Epithelial cell of proximal tubule (primary cell): ENCODE measurements around a stretch of chr7.

- RAMPAGE, long total RNA, result no peak
- RRBS, result no CpG with 5 or more reads among the region's 22 CpGs
Observed at GRCh38 chr7:66844937-66845221, 76.1 kb upstream of the TMEM248 start.

- RAMPAGE, long total RNA, result no peak
- RRBS, result no CpG with 5 or more reads among the region's 10 CpGs
Observed at GRCh38 chr7:66952130-66952809, 31.2 kb downstream of the TMEM248 start.

- RAMPAGE, long total RNA, result no peak
- RRBS, result no CpG with 5 or more reads among the region's 8 CpGs
Observed at GRCh38 chr7:67764221-67764919, 487.6 kb downstream of the SPDYE21 start.

- RAMPAGE, long total RNA, result no peak
- RRBS, result no CpG with 5 or more reads among the region's 5 CpGs
Observed at GRCh38 chr7:69184232-69184677, 414.0 kb upstream of the AUTS2 start.

- RAMPAGE, long total RNA, result no peak
- RRBS, result no CpG with 5 or more reads among the region's 11 CpGs
Observed at GRCh38 chr7:69412475-69413183, 185.6 kb upstream of the AUTS2 start.

DNA sequence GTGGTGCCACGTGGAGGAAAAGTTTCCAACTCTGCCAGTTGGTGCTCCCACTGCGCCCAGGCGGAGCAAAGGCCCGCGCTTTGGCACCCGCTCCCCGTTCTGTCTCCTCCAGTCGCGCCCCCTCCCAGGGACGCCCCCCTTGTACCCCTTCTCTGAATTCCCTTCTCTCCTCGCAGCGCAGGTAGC lies 756 bp upstream of the AUTS2 start:
- RAMPAGE, long total RNA, result no peak
- RRBS, result no CpG with 5 or more reads among the region's 12 CpGs

GRCh38 chr7:69617931-69618567 lies 19.8 kb downstream of the AUTS2 start:
- RAMPAGE, long total RNA, result no peak
- RRBS, result no CpG with 5 or more reads among the region's 4 CpGs

GRCh38 chr7:69749389-69749743 lies 151.1 kb downstream of the AUTS2 start:
- RAMPAGE, long total RNA, result no peak
- RRBS, result no CpG with 5 or more reads among the region's 5 CpGs

- RAMPAGE, long total RNA, result no peak
- RRBS, result no CpG with 5 or more reads among the region's 2 CpGs
Observed at GRCh38 chr7:70154971-70155506, 556.8 kb downstream of the AUTS2 start.

GRCh38 chr7:70598931-70599888 lies 532.7 kb upstream of the GALNT17 start:
- RAMPAGE, long total RNA, result no peak
- RRBS, result no CpG with 5 or more reads among the region's 6 CpGs

GRCh38 chr7:70660144-70660382 lies 471.9 kb upstream of the GALNT17 start:
- RAMPAGE, long total RNA, result no peak
- RRBS, result no CpG with 5 or more reads among the region's 2 CpGs

- RAMPAGE, long total RNA, result no peak
- RRBS, result 1% methylated on average over 53 of the region's 87 CpGs
Observed at GRCh38 chr7:70693219-70694271, 438.4 kb upstream of the GALNT17 start.

- RAMPAGE, long total RNA, result no peak
- RRBS, result no CpG with 5 or more reads among the region's 8 CpGs
Observed at GRCh38 chr7:70786492-70786845, 345.5 kb upstream of the GALNT17 start.

GRCh38 chr7:71308051-71308569 lies 176.2 kb downstream of the GALNT17 start:
- RAMPAGE, long total RNA, result no peak
- RRBS, result no CpG with 5 or more reads among the region's 7 CpGs

DNA sequence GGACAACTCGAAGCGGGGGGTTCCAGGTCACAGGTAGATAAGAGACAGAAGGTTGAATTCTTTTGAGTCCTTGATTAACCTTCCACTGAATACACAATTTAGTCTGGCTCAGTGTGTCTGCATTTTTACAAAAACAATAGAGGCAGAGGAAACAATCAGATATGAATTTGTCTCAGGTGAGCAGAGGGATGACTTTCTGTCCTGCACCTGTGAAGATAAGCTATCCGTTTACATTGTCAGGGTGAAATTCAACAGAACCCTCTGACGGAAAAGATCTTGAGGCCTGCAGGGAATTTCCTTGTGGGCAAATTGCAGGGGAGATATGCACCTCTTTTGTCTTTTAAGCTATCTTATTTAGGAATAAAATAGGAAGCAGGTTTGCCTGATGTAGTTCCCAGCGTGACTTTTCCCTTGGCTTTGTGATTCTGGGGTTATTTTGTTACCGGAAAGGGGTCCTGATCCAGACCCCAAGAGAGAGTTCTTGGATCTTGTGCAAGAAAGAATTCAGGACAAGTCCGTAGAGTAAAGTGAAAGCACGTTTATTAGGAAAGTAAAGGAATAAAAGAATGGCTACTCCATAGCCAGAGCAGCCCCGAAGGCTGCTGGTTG lies 325.1 kb downstream of the GALNT17 start:
- RAMPAGE, long total RNA, result no peak
- RRBS, result no CpG with 5 or more reads among the region's 9 CpGs

GRCh38 chr7:71497413-71497955 lies 365.5 kb downstream of the GALNT17 start:
- RAMPAGE, long total RNA, result no peak
- RRBS, result no CpG with 5 or more reads among the region's 5 CpGs

GRCh38 chr7:71579228-71580241 lies 447.6 kb downstream of the GALNT17 start:
- RAMPAGE, long total RNA, result no peak
- RRBS, result no CpG with 5 or more reads among the region's 4 CpGs

- RAMPAGE, long total RNA, result no peak
- RRBS, result no CpG with 5 or more reads among the region's 40 CpGs
Observed at GRCh38 chr7:72878923-72879547, 45.9 kb upstream of the POM121 start.

DNA sequence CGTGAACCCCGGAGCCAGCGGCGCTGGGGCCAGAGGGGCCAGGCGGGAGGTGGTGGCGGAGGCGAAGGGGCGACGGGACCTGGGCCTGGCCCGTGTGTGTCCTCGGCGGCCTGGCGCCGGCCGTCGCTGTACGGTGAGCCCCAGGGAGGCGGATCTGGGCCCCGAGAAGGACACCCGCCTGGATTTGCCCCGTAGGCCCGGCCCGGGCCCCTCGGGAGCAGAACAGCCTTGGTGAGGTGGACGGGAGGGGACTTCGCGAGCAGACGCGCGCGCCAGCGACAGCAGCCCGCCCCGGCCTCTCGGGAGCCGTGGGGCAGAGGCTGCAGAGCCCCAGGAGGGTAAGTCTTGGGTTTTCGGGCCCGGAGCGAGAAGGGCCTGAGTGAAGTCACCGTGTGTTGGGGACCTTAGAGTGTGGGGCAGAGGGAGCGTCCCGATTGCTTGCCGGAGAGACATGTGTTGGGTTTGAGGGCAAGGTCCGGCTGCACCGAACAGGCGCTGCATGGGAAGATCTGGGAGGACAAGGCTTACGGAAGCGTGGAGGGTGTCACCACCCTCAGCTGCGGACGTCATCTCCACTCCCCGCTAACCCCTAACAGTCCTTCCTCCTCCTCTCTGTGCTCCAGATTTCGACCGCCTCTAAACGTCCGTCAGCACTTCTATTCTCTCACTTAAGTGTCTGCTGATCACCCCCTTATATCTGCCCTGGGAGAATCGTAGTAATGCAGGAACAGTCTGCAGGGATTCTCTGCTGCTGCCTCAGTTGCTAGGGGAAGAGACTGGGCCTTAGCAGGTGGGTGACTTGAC lies 45.1 kb upstream of the POM121 start:
- RAMPAGE, long total RNA, result no peak
- RRBS, result no CpG with 5 or more reads among the region's 56 CpGs

DNA sequence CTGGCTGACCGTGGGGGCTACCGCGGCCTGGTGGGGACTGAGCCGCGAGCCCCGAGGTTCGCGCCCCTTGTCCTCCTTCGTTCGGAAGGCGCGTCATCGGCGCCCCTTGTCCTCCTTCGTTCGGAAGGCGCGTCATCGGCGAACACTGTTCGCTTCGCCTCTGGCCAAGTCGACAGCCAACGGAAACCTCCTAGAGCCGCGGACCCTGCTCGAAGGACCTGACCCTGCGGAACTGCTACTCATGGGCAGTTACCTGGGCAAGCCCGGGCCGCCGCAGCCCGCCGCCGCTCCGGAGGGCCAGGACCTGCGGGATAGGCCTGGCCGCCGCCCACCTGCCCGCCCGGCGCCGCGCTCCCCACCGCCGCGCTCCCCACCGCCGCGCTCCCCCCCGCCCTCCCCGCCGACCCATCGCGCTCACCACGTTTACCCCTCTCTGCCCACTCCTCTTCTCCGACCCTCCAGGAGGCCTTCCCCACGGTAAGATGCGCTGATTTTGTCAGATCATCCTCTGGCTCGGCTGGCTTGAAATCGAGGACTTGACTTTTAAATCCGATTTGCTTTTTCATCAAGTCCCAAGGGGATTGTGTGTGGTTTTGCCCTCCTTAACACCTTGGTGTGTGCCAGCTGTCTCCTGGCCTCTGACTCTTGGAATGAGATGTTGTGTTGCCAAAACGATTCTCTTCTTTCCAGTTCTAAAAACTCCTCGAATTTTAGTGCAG lies 553 bp downstream of the POM121 start:
- RAMPAGE, long total RNA, result no peak
- RRBS, result no CpG with 5 or more reads among the region's 63 CpGs